Diencephalon (tissue), 2 donors: ENCODE measurements around a stretch of chr12.

- RAMPAGE, long total RNA: no peak
Observed at GRCh38 chr12:57166605-57167491, 38.6 kb downstream of the LRP1 start.

GRCh38 chr12:57183208-57183657 is 33.4 kb upstream of the NXPH4 start:
- RAMPAGE, long total RNA: no peak

- RAMPAGE, long total RNA: no peak
Observed at GRCh38 chr12:57199621-57200123, 16.9 kb upstream of the NXPH4 start.

DNA sequence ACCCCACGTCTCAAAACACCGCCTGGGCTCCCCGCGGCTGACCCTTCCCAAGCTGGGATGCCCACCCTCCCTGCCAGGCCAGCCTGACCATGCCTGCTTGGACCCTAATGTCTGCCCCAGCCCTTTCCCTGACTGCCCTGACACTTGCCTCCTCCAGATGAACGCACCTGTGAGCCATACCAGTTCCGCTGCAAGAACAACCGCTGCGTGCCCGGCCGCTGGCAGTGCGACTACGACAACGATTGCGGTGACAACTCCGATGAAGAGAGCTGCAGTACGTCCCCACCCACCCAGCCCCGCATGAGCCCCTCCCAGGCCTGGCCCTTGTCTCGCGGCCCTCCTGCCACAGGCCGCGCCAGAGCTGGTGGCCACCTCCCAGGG is 14.3 kb upstream of the NXPH4 start:
- RAMPAGE, long total RNA: no peak

GRCh38 chr12:57226032-57226675 is 3.4 kb upstream of the SHMT2 start:
- RAMPAGE, long total RNA: no peak

- RAMPAGE, long total RNA: no peak
Observed at GRCh38 chr12:57234501-57234807, 2.5 kb downstream of the NDUFA4L2 start.

GRCh38 chr12:57254563-57255402 is 3.8 kb upstream of the STAC3 start:
- RAMPAGE, long total RNA: no peak

DNA sequence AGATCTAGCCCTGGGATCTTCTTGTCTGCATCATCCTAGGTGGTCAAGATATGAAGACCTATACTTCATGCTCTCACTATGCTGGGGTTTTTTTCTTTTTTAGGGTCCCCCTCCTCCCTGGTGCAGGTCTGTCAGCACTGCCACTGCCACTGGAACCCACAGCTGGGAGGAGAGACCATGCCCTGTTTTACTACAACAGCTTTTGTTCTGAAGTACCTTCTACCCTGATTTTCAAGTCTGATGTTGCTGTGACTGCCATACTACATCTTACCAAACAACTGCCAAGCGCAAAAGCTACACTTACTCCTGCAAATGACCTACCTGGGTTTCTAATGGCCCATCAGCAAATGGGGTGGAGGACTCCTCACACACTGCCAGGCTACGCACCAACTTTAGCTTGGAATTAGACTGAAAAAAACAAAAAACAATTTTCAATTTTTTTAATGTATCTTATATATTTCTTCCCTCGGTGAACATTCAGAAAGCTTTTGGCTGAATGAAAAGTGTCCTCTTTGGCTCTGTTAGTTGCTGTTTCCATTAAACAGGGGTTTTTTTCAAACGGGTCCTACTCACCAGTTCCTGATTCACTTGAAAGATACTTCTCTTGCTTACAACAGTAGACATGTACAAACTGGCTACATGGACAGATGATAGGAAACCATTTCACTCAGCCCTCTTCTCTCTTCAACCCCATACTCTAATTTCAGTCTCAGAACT is 48.9 kb upstream of the STAC3 start:
- RAMPAGE, long total RNA: no peak

- RAMPAGE, long total RNA: no peak
Observed at GRCh38 chr12:57460373-57461385, 1.1 kb downstream of the GLI1 start.

GRCh38 chr12:57514425-57515653 is 5.5 kb downstream of the DDIT3 start:
- RAMPAGE, long total RNA: no peak

DNA sequence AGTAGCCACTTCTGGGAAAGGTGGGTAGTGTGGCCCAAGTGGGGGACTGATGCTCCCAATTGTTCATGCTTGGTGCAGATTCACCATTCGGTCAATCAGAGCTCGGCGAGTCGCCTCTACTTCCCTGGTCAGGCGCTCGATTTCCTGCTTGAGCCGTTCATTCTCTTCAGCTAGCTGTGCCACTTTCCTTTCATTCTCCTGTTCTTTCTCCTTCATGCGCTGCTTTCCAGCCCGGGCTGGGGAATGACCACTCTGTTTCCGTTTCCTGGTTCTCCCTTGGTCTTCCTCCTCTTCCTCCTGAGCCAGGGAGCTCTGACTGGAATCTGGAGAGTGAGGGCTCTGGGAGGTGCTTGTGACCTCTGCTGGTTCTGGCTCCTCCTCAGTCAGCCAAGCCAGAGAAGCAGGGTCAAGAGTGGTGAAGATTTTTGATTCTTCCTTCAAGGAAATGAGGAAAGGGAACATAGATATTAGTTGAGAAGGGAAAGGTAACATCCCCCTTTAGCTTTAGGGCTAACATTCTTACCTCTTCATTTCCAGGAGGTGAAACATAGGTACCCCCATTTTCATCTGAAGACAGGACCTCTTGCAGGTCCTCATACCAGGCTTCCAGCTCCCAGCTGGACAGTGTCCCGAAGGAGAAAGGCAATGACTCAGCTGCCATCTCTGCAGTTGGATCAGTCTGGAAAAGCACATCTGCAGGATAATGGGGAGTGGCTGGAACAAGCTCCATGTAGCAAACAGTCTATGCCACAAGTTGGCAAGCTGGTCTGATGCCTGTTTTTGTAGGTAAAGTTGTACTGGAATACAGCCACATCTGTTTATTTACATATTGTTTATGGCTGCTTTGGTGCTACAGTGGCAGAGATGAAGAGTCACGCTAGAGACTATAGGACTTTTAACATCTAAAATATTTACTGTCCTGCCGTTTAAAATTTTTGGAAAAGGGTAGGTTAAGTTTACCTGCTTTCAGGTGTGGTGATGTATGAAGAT is 3.3 kb downstream of the DDIT3 start:
- RAMPAGE, long total RNA: no peak

DNA sequence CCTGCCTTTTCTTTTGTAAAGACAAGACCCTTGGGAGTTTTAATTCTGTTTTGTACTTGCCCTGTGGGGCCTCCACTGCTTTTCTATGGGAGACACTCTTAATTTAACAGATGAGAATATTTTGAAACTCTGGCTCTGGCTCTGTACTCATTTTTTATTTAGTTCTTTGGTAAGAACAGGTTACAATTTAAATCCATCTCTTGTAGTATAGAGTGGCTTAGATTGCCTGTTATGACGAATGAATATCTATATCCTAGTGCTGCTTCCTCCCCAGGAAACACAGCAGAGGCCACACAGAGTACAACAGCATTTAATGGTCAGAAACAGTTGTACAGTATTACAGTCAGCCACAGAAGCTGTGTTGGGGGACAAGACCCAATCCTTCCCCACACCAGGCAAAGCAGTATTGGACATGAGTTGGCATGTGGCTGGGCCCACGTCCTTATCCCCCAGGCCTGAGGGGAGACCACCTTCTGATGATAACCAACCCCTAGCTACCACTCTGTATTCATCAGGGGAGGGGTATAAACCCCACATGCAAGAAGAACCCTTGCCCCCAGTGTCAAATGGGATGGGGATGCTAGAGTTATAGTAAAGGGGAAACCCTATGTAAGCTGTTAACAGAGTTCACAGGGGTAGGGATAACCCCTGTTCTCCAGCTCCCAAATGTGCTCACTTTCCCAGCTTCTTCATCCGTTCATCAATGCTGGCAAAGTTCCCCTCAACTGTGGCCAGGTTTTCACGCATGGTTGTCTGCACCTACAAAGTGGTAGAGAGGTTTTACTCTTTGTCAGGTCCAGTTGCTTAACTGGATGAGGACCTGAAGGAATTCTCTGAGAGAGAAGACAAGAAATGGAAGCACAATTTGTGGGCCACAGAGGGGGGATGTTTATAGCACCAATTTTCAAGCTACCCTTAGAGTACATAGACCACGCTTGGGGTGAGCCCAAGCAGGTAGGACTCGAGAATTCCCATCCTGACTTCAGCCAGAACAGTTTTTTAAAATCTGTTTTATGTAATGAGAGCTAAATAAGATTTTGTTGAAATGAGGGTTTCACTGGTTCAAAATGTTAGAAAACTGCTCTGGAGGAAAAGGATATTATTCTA is 7.7 kb downstream of the MBD6 start:
- RAMPAGE, long total RNA: no peak

DNA sequence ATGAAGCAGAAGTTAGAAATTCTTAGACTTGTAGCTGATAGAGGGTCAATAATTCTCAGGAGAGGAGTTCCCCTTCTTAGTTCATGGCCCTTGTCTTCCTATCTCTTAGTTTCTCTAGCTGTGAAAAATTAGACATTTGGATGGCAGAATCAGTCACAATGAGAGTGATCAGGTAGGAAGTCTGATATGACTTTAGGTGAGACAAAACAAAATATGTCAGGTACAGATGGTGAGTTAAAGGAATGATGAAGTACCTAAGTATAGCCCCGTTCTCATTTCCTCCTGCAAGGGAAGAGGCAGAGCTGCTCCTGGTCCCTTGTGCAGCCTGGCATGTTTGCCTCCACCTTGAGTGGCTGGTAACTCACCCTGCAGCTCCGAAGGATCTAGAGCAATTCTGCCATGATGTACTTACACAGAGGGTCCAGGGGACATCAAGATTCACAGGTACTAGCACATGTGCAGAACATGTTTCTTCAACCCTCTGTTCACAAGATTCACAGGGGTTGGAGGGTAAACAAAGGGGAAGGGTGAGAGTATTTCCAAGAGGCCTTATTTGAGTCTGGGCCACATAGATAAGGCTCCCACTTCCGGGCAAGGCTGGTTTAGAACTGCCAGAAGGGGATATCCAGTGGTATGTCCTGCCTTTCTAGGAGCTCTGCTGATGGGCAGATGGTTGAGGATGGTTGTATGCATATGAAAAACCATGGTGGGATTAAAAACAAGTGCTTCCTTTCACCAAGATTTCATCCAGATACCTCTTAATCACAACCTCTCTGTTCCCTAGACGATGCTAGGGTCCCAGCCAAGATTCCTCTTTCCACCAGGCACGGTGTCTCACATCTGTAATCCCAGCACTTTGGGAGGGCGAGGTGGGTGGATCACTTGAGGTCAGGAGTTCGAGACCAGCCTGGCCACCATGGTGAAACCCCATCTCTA is 7.8 kb downstream of the DCTN2 start:
- RAMPAGE, long total RNA: no peak

GRCh38 chr12:57615574-57616032 is 4.4 kb downstream of the ARHGEF25 start:
- RAMPAGE, long total RNA: no peak

- RAMPAGE, long total RNA: no peak
Observed at GRCh38 chr12:57618266-57618634, 7.0 kb downstream of the ARHGEF25 start.

DNA sequence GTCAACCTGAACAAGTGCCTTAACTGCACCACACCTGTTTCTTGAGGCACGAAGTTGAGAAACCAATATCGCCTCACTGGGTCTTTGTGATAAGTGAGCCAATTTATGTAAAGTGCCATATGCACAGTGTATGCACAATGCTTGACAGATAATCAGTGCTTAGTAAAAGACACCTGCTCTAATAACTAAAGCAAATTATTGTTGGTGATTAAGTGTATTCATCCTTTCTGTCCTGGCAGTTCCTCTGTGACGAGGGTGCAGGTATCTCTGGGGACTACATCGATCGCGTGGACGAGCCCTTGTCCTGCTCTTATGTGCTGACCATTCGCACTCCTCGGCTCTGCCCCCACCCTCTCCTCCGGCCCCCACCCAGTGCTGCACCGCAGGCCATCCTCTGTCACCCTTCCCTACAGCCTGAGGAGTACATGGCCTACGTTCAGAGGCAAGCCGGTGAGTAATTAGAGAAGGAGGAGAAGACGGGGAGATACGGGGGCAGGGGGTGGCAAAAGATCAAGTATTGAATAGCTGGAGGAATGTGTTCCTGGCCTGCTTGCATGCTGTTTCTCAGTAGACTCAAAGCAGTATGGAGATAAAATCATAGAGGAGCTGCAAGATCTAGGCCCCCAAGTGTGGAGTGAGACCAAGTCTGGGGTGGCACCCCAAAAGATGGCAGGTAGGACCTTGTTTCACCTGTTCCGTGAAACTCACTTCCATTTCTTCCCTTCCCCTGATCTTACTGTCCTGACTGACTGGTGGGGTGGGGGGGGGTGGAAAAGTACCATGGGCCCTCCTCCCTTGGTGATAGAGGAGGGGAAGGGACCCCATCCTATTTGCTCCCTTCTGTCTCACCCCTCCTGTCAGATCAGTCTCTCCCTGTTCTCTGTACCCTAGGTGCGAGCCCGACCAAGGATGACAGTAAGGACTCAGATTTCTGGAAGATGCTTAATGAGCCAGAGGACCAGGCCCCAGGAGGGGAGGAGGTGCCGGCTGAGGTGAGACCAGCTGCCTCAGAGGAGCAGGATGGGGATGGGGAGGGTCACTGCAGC is 21.9 kb downstream of the OS9 start:
- RAMPAGE, long total RNA: no peak

DNA sequence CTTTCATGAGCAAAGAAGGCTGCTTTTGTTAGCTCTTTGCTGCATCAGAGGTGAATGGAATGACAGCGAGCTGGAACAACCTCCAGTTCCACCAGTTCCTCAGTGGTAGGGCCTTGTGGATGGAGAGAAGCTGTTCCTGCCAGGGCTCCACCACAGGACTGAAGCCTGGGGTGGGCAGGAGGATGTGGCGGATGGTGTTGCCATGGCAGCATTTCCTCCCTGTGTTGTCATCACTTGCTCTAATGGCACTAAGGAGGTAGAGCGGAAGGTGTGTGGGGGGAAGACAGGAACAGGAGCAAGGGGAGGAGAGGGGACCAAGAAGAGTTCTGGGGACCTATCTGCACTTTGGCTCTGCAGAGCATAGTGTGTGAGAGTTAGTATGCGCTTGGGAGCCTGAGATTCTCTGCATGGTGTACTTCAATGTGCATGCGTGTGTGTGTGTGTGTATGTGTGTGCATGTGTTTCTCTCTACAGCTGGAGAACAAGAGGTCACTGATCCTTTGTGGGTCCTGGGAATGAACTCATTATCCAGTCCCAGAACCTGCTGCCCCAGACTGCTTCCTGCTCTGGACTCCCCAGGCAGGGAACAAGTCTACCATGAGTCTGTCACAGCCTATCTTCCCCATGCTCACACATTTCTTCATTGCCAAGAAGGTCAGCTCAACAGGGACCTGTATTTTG is 2.6 kb upstream of the AGAP2 start:
- RAMPAGE, long total RNA: no peak

- RAMPAGE, long total RNA: no peak
Observed at GRCh38 chr12:57770868-57771413, 964 bp downstream of the METTL1 start.

GRCh38 chr12:57796035-57796531 is 13.5 kb downstream of the TSFM start:
- RAMPAGE, long total RNA: no peak

- RAMPAGE, long total RNA: no peak
Observed at GRCh38 chr12:57836294-57837469, 9.8 kb downstream of the CTDSP2 start.